Fibroblast of the aortic adventitia (primary cell): ENCODE measurements around the gene FAM234B.

DNA sequence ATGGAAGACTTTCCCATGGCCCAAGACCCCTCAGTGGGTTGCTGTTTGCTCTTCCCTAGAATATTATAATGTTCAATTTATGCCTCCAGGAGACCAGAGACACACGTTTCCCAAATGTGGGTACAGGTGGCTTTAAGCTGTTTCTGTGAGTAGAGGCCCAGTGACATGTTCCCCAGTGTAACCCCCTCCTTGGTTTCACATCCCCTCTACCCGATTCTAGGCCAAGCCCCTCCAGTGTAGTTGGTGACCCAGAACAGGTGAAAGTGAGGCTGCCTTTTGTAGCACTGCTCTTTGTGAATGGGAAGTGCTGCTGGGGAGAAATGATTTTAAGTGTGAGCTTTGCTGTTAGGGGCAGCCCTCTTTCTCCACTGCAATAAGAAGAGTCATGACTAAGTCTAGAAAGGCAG lies 81.3 kb downstream of the ETV6 start:
- CAGE, long polyA plus RNA = no peak

- CAGE, long polyA plus RNA = no peak
Observed at GRCh38 chr12:11745817-11746550, 96.5 kb downstream of the ETV6 start.

DNA sequence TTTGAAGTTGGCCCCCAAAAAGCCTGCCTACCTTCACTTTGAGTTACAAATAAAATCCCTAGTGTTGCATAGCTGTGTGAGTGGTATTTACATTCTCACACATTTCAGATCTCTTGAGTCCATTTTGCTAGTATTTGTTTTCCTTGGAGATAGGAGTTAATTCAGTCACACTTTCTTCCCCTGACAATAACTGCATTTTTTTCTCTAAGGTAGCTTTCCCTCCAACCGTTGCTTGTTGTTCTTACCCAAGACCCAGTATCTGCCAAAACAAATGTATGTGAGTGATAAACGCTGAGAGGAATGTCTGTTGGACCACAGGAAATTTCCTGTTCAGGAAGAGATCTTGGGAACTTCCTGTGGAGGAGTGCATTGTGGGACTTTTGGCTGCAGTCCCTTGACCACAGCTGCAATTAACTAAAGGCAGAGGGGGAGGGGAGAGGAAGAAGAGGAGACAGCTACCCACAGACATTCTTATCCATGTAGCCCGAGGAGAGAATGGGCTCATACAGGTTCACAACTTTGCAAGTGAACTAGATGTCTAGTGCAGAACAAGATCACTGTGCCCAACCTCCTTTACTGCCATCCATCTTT lies 149.3 kb downstream of the ETV6 start:
- CAGE, long polyA plus RNA = no peak

DNA sequence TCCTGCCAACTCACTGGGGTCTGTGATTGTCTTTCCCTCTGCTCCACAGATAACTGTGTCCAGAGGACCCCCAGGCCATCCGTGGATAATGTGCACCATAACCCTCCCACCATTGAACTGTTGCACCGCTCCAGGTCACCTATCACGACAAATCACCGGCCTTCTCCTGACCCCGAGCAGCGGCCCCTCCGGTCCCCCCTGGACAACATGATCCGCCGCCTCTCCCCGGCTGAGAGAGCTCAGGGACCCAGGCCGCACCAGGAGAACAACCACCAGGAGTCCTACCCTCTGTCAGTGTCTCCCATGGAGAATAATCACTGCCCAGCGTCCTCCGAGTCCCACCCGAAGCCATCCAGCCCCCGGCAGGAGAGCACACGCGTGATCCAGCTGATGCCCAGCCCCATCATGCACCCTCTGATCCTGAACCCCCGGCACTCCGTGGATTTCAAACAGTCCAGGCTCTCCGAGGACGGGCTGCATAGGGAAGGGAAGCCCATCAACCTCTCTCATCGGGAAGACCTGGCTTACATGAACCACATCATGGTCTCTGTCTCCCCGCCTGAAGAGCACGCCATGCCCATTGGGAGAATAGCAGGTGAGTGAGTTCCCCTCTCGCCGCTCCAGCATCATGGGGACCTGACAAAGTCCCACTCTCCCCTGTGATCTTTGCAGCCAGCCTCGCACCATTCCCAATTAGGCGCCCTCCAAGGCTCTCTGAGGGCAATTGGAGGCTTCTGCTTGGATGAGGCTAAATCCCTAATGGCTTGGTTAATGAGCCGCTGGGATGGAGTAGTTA lies 201.2 kb upstream of the BCL2L14 start:
- CAGE, long polyA plus RNA = no peak

- CAGE, long polyA plus RNA = no peak
Observed at GRCh38 chr12:12032416-12033611, 37.9 kb upstream of the BCL2L14 start.

- CAGE, long polyA plus RNA = no peak
Observed at GRCh38 chr12:12081857-12082670, 11.3 kb downstream of the BCL2L14 start.

GRCh38 chr12:12451261-12451624 lies 94.4 kb downstream of the BORCS5 start:
- CAGE, long polyA plus RNA = no peak

GRCh38 chr12:12558316-12559594 lies 3.9 kb downstream of the DUSP16 start:
- CAGE, long polyA plus RNA = no peak

DNA sequence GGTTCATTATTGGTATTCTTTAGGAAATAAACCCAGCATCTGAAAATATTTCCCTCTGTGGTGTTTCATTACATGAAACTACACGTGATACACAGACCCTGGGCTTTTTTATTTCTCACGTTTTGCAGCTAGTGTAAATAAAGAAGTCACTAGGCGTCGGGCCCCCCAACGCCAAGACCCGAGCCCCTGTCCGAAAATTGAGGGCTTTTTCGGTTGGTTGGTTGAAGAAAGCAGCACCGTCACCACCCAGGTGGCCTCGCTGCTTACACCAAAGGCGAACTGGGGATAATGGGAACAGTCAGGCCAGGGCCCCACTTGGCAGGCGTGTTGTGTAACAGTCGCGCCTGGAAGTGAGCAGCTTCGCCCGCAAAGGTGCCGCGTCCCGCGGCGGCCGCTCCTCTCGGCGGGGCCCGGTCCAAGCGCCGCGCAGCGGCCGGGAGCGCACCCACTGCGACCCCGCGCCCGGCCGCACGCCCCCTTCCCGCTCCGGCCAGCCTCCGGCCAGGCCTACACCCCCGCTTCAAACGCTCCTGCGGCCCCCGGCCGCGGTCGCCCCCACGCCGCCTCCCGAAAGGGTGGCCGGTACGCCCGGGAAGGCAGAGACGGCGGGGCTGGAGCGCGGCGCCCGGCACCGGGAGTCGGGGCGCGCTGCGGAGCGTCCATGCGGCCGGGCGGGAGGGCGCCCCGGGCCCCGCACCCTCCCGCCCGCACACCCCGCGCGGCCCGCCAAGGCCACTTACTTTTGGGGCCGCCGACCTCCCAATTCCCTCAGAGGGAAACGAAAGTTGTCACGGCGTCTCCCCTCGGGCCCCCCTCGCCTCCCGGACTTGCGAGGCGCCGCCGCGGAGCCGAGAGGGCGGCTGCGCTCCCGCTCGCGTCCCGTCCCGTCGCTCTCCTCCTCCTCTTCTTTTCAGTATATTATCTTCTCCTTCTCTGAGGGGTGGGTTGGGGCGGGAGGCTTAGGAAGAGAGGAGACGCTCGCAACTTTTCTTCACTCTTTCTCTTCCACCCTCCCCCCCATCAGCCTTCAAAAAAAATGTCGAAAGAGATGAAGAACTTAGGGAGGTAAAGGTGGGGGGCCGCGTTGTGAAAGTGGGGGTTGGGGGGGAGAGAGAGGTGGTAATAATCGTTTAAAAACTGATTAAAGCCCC lies 911 bp downstream of the DUSP16 start:
- CAGE, long polyA plus RNA = no peak

DNA sequence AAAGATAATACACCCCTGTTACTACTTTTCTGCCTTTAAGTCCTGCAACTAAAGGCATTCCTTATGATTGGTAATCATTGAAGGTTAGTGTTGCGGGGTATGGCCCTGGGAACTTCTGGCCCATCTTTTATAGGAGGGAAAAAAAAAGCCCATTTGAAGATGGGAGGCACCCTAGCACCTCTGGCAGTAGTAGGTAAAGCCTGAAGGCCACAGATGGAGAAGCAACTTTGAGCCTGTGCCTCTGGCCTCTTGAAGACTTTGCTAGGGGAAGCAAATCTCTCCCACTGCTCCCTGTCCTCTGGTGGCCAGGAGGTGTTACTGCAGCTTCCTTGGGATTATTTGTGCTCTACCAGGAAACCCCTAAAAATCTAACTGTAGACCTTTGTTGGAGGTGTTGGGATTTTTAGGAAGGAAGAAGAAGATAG lies 1.3 kb upstream of the DUSP16 start:
- CAGE, long polyA plus RNA = no peak

DNA sequence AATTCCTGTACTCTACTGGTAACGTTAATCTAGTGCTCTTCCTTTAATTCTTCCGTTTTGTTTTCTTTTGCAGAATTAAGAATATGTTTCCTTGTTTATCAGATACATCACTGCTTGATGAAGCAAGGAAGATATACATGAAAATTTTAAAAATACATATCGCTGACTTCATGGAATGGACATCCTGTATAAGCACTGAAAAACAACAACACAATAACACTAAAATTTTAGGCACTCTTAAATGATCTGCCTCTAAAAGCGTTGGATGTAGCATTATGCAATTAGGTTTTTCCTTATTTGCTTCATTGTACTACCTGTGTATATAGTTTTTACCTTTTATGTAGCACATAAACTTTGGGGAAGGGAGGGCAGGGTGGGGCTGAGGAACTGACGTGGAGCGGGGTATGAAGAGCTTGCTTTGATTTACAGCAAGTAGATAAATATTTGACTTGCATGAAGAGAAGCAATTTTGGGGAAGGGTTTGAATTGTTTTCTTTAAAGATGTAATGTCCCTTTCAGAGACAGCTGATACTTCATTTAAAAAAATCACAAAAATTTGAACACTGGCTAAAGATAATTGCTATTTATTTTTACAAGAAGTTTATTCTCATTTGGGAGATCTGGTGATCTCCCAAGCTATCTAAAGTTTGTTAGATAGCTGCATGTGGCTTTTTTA lies 3.9 kb downstream of the CDKN1B start:
- CAGE, long polyA plus RNA = no peak

DNA sequence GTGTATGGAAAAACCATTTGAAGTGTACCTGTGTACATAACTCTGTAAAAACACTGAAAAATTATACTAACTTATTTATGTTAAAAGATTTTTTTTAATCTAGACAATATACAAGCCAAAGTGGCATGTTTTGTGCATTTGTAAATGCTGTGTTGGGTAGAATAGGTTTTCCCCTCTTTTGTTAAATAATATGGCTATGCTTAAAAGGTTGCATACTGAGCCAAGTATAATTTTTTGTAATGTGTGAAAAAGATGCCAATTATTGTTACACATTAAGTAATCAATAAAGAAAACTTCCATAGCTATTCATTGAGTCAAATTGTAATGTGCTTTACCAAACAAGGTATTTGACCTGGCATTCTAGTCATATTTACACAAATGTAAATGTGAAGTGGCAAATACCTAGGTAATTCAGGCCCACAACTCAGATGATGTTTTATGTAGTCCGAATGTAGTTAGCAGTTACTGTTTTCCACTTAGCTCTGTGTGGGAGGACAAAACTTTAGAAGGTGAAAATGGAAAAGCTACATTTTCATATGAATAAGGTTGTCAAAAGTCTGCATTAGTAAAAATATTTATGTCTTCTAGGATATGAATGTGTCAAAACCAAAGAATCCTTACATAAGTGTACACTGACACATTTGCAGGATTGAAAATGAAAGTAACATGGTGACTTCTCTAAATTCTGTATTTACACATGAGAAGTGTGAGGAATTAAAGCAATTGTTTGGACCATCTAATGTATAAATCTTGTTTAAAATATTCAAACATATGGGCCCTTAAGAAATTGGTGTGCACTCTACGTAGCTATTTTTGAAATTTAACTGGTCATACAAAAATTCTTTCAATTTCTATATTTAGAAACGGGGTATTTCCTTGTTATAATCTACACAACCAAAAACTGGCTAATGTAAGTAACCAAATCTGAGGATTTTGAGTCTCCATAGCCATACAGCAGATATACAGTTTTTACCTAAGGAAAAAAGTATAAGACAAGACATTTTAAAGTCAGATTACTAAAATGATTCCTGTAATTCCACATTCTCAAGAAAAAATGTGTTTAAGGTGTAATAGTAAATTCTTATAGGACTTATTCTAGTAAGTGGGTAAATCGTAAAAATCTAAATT lies 5.3 kb downstream of the CDKN1B start:
- CAGE, long polyA plus RNA = no peak

- CAGE, long polyA plus RNA = no peak
Observed at GRCh38 chr12:12724764-12725154, 7.6 kb downstream of the CDKN1B start.

- CAGE, long polyA plus RNA = no peak
Observed at GRCh38 chr12:12736422-12737167, 19.4 kb downstream of the CDKN1B start.

DNA sequence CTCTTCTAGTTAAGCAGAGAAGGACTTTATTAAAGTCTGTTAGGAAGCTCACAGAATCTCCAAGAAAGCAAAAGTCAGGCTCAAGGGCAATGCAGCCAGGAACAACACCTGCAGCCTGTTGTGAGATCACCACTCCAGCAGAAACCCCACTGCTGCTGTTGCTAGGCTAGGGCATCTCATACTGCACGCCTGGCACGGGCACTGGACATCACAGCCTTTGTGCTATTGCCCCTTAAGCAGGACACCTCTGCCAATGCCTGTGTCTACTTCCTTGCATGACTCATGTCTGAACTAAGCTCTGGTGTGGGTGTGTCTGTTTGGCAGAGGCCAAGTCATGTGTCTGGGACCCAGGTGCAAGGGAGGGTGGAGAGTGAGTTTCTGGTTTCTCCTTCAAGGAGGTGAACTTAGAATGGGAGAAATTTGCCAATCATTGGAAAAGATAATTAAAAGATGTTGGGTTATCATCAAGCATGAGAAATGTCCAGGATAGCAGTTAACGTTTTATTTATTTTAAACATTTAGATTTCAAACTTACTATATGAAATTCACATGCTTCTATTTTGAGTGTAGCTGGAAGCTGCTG lies 9.9 kb upstream of the DDX47 start:
- CAGE, long polyA plus RNA = no peak

GRCh38 chr12:13043978-13045093 lies at the start of gene FAM234B:
Gene FAM234B (plus strand): TSS chr12:13044381.
- CAGE, long polyA plus RNA = no peak

- CAGE, long polyA plus RNA = no peak
Observed at GRCh38 chr12:13066953-13067500, 22.8 kb downstream of the FAM234B start.

GRCh38 chr12:13195193-13195772 lies 1.2 kb upstream of the EMP1 start:
- CAGE, long polyA plus RNA = no peak

DNA sequence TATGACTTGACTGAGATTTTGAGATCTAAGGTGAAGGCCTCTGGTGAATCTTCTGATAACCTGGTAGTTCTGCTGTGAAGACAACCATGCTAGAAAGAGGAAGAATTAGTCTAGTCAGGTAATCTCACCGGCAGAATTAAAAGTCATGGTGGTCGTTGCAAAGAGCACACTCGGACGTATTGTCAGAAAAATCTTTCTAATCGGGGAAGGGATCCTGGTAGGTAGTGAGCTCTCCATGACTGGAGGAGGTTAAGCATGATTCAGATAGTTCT lies 8.3 kb downstream of the EMP1 start:
- CAGE, long polyA plus RNA = no peak

DNA sequence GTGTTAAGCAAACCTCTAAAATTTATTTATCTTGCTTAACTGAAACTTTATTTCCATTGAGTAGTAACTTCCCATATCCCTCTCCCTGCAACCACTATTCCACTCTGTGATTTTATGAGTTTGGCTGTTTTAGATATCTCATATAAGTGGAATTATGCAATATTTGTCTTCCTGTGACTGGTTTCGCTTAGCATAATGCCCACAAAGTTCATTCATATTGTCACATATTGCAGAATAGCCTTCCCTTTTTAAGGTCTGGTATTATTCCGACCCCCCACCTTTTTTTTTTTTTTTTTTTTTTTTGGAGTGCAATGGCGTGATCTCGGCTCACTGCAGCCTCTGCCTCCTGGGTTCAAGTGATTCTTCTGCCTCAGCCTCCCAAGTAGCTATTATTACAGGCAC lies 247.6 kb downstream of the EMP1 start:
- CAGE, long polyA plus RNA = no peak